A375 (cell line): ENCODE measurements around a stretch of chr3.

DNA sequence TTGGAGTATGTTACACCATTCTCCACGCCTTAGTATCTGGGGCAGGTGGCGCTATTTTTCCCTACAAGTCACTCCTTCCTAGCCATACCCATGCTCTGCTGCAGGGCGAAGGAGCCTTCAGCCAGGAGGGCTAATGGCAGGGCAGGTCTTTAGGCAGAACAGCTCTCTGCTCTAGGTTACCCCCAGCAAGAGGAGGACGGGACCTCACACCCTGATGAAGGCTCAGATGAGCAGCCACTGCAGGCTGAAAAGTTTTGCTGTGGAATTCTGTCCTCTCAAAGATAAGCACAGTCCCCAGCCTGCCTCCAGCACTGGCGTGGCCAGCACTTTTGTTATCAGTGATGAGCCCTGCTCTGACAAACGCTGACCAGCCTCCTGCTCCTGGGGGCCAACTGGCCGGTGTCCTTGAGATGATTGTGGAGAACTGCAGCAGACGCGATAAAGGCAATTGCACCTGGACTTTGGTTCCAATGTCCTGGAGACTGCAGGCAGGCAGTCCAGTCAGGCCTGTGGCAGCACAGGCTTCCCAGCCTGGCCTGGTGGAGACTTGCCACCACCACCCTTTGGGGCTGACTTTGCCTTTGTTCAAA, 19.8 kb upstream of the PIGZ start:
- RAMPAGE, long total RNA, result no peak

- RAMPAGE, long total RNA, result no peak
Measured at GRCh38 chr3:197003492-197004113, 26.0 kb downstream of the MELTF start.

GRCh38 chr3:197004114-197004227, 25.6 kb downstream of the MELTF start:
- RAMPAGE, long total RNA, result no peak

DNA sequence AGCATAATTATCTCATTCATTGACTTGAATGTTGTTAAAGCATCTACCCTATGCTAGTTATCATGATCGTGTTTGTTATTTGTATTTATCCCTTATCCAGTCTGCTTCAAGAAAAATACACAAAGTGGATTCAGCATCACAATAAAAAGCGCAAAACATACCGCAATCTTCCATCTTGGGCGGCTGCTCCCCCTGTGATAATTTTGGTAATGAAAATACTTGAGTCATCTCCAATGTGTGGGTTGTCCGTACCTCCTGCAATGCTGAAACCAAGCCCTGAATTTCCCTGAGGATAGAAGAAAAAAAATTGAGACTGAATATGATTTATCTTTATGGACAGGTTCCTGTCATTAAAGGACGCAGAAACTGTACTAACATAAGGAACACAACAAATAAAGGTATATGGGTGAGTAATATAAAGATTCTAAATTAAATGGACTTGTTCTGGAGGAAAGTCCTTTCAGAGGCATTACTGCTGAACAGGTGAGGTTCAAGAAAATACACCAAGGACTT, 110.4 kb upstream of the MELTF start:
- RAMPAGE, long total RNA, result no peak

- RAMPAGE, long total RNA, result no peak
Measured at GRCh38 chr3:197309355-197310468, 11.3 kb upstream of the DLG1 start.

DNA sequence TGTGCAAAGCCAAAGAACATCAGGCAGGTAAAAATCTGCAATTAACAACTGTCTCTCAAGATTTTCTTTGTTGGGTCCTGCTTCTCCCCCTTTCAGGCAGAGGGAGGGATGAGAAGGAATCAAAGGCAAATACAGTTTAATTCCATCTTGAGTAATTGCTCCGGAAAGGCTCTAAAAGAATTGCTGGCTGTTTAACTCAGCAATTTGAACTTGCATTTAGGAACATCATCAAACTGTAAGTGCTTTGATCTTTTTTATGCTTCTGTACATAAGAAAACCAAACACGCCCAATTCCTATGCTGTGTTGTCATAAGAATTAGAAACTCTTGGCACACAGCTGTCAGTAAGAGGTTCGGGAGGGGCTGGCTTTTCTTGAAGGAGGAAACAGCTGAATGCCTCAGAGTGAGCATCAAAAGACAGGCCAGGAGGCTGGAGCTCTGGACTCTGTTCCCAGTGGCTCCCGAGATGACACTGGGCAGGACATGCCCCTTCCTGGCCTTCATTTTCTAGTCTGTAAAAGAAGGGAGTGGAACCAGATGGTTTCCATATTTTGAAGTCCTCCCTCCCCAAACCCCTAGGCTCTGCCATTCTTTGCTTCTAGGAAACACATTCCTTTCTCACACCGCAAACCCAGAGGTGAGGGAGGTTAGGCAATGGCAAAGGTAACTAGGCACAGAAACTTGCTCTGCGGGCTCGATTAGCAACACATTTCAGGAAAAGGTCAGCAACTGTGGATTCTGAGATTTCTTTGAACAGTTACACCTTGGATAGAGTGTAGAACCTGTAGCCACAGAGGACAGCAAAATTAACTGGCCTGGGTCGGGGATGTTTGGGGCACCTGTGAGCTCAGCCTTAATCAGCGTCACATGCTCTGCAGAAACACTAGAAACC, 73.8 kb upstream of the DLG1 start:
- RAMPAGE, long total RNA, result no peak

DNA sequence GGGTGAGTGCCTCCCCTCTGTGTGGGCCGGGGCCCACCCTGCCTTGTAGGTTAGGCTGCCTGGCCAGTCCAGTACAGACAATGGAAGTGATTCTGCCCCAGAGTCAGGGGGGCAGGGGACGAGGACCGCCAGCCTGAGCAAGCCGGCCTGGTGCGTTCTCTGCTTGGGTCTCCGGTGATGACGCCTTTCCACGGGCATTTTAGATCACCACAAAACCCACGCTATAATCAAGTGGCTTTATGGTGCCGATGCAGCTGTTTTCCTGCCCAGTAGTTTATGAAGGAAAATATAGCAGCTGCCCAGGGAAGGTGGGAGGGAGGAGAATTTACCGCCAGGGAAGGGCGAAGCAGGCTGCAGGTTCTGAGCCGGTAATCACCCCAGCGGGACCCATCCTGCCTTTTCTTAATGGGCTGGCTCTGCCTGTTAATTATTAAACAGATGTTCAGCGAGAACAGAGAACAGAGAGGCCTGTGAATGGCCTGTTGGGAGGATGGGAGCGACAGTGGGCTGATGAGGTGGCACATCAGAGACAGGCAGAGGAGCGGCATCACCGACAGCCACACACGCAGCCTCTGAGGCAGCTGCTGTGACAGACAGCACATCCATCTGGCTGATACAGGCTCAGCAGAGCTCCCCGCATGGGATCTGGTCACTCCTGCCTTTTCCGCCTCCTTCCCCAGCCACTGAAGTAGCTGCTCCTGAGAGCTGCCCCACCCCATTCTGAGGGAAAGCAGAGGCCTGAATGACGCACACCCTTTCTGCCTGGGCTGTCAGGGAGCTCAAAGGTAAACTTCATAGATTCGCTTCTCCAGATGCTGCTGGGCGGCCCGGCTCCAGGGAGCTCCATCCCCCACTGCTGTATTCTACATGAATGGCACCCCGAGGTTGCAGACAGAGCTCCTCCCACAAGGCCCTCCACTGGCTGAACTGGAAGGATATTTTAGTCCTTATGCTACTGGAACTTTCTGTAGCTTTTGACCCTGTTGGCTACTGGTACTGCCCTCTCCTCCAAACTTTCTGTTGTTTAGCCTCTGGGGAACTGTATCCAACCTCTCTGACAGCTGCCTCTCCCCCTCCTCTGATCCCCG, 35.0 kb downstream of the BDH1 start:
- RAMPAGE, long total RNA, result no peak

- RAMPAGE, long total RNA, result no peak
Measured at GRCh38 chr3:197527521-197528255, 28.1 kb downstream of the BDH1 start.

- RAMPAGE, long total RNA, result no peak
Measured at GRCh38 chr3:197674440-197675161, 62.1 kb downstream of the RUBCN start.

GRCh38 chr3:197773901-197774664, 17.0 kb upstream of the LRCH3 start:
- RAMPAGE, long total RNA, result no peak

DNA sequence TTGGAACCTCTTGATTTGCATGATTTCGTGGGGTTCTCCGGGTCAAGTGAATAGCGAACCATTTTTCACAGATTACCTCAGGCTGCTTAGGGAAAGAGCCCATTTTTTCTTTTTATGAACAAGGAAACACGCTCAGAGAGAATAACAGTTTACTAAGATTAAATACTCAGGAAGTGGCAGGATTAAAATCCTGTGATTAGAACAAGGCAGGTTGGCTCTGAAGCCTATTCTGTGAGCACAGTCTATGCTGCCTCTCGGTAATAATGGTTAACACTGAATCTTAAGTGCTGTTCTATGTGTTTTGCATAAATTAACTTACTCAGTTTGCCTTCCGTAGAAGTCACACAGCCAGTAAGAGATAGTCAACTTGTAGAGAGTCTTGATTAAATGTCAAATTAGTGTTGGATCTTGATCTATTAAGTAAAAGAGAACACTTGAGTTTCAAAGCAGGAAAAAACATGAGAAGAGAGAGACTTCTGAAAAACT, 59.9 kb downstream of the LRCH3 start:
- RAMPAGE, long total RNA, result no peak

- RAMPAGE, long total RNA, result no peak
Measured at GRCh38 chr3:197906583-197906974, 43.4 kb upstream of the RPL35A start.

- RAMPAGE, long total RNA, result no peak
Measured at GRCh38 chr3:198158109-198158502, 198.1 kb downstream of the LMLN start.